Keratinocyte (primary cell): ENCODE data around the genes ZNF432, ZNF836, ZNF578 and ZNF28.

CAGE:
- cytosol, long polyA minus RNA, result no peak
- cytosol, long polyA plus RNA, result no peak
- long polyA plus RNA, result no peak
- nucleus, long polyA minus RNA, result no peak
- nucleus, long polyA plus RNA, result no peak
Observed at GRCh38 chr19:51210732-51211328, 14.1 kb upstream of the CD33 start.

DNA sequence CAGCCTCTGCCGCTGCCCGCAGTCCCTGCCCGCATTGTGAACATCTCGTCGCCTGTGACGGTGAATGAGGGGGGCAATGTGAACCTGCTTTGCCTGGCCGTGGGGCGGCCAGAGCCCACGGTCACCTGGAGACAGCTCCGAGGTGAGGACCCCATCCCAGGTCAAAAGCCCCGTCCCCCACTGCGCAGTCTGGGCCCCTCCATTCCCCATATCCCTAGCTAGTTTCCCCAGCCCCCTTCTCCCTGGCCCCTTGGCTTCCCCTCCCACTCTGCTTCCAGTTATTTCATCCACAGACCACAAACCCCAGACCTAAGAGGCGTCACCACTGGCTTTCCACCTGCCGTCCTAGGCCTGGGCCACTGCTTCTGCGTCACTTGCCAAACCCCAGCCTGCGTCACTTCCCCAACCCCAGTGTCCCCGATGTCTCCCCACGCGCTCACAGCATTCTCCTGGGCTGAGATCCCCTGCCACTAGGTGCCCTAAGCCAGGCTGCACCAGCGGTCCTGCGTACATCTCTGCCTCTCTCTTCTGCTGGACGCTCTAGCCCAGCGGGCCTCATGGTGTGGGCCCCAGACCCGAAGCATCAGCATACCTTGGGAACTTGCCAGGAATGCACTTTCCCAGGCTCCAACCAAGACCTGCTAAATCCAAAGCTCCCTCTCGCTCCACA lies 14.0 kb downstream of the IGLON5 start:
CAGE:
- cytosol, long polyA minus RNA, result no peak
- cytosol, long polyA plus RNA, result no peak
- long polyA plus RNA, result no peak
- nucleus, long polyA minus RNA, result no peak
- nucleus, long polyA plus RNA, result no peak

CAGE:
- cytosol, long polyA minus RNA, result no peak
- cytosol, long polyA plus RNA, result no peak
- long polyA plus RNA, result no peak
- nucleus, long polyA minus RNA, result no peak
- nucleus, long polyA plus RNA, result no peak
Observed at GRCh38 chr19:51361492-51361764, 4.8 kb downstream of the ETFB start.

DNA sequence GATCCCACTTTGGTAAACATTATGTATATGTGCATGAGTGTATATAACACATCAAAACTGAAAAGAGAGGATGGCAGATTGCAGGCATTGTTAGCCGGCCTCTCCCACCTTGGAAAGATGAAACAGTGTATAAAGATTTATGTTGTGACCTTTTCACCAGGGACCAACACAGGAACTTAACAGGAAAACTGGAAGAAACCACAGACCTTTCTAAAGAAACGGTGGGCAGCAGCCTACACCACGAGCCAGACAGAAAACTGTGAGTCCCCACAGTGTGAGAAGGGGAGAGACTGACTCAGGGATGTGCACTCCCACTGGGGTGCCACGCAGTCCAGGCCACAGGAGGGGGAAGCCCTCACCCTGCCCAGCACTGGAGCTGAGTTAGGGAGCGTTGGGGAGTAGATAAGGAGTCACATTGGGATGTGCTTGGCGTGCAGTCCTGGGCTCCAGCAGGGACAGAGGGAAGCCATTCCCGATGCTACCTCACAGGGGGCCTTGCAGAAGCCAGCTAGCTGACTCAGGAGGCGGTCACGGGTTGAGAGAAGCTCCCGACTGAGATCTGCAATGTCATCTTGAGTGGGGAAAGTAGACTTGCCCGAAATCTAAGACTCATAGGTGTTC lies 17.5 kb downstream of the SIGLEC8 start:
CAGE:
- cytosol, long polyA minus RNA, result no peak
- cytosol, long polyA plus RNA, result no peak
- long polyA plus RNA, result no peak
- nucleus, long polyA minus RNA, result no peak
- nucleus, long polyA plus RNA, result no peak

DNA sequence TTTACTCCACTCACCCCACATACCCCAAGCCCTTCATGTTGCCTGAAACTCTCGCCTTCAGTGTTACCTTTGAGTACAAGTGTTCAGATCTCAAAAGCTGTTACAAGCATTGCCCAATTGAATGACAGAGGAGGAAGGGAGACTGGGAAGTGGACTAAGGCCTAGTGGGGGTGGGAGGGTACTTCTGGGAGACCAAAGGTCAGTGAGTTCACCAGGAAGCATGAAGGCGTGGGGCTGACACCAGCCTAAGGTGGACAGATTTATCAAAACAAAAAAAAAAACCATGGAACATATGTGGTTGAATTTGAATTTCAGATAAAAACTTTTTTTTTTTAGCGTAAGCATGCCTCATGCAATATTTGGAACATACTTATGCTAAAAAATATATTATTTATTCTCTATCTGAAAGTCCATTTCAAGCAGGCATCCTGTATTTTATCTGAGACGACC lies 6.2 kb upstream of the SIGLEC12 start:
CAGE:
- cytosol, long polyA minus RNA, result no peak
- cytosol, long polyA plus RNA, result no peak
- long polyA plus RNA, result no peak
- nucleus, long polyA minus RNA, result no peak
- nucleus, long polyA plus RNA, result no peak

CAGE:
- cytosol, long polyA minus RNA, result no peak
- cytosol, long polyA plus RNA, result no peak
- long polyA plus RNA, result no peak
- nucleus, long polyA minus RNA, result no peak
- nucleus, long polyA plus RNA, result no peak
Observed at GRCh38 chr19:51572740-51573677, 1.9 kb downstream of the ZNF175 start.

DNA sequence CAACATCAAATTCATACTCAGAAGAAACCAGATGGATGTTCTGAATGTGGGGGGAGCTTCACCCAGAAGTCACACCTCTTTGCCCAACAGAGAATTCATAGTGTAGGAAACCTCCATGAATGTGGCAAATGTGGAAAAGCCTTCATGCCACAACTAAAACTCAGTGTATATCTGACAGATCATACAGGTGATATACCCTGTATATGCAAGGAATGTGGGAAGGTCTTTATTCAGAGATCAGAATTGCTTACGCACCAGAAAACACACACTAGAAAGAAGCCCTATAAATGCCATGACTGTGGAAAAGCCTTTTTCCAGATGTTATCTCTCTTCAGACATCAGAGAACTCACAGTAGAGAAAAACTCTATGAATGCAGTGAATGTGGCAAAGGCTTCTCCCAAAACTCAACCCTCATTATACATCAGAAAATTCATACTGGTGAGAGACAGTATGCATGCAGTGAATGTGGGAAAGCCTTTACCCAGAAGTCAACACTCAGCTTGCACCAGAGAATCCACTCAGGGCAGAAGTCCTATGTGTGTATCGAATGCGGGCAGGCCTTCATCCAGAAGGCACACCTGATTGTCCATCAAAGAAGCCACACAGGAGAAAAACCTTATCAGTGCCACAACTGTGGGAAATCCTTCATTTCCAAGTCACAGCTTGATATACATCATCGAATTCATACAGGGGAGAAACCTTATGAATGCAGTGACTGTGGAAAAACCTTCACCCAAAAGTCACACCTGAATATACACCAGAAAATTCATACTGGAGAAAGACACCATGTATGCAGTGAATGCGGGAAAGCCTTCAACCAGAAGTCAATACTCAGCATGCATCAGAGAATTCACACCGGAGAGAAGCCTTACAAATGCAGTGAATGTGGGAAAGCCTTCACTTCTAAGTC lies 16.3 kb downstream of the ZNF175 start:
CAGE:
- cytosol, long polyA minus RNA, result no peak
- cytosol, long polyA plus RNA, result no peak
- long polyA plus RNA, result no peak
- nucleus, long polyA minus RNA, result no peak
- nucleus, long polyA plus RNA, result no peak

DNA sequence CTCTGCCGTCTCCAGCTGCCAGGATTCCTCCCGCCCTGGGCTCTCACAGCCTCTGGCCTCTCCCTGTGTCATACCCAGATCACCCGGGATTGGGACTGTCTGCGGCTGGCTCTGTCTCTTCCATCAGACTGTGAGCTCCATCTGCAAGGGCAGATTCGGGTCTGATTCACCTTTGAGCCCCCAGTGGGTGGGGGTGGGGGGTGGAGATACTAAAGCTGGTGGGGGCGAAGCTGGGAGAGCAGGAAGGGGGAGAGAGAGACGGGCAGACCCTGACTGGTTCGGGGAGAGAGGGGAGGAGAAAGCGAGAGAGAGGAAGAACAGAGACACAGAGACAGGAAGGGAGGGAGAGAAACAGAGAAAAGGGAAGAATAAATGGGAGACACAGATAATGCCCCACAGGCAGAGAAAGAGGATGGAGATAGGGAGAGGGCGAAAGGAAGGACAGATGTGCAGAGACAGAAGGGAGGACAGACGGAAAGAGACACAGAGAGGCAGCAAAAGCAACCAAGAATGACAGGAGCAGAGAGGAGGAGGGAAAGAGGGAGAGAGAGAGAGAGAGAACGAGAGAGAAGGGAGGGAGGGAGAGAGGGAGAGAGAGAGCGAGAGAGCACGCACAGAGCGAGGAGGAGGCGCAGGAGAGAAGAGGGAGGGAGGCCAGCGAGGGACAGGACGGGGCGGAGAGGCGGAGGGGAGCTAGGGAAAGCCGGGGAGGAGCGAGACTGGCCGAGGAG lies 4.6 kb upstream of the SPACA6 start:
CAGE:
- cytosol, long polyA minus RNA, result no peak
- cytosol, long polyA plus RNA, result no peak
- long polyA plus RNA, result no peak
- nucleus, long polyA minus RNA, result no peak
- nucleus, long polyA plus RNA, result no peak

DNA sequence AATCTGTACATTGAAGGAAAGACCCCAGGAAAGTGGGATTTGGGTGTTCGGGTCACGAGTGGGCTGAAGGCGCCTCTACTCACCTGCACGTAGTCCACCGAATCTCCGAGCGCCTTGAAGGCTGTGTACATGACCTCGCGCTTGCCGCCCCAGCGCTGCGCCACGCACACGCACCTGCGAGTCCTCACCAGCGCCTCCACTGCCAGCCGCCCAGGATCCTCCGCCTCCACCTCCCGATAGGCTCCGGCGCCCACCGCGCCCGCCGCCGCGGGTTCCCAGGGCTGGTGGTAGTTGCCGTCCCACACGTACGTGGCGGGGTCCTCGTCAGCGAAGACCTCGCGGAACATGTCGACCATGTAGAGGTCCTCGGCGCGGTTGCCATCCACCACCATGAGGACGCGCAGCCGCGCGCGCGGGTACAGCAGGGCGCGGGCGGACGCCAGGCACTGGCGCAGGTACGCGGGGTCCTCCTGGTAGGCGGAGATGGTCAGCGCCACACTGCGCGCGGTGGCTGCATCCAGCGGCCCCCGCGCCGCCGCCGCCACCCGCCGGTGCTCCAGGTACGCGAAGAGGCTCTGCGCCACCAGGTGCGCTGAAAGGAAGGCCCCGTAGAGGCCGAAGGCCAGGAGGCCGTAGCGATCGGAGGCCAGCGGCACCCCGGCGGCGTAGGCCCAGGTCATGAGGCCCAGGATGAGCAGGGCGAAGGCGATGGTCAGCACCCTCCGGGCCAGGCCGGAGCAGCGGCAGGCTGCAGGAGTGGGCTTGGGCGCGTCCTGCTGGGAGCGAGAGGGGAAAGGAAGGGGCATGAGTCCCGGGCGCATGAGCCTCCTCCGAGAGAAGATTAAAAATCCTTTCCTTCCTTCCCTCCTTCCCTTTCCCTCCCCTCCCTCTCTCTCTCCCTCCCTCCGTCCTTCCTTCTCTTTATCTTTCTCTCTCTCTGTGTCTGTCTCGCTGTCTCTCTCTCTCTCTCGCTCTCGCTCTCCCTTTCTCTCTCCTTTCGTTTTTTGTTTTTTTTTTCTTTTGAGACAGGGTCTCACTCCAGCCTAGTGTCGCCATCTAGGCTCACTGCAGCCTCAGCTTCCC lies 4.3 kb downstream of the HAS1 start:
CAGE:
- cytosol, long polyA minus RNA, result no peak
- cytosol, long polyA plus RNA, result no peak
- long polyA plus RNA, result no peak
- nucleus, long polyA minus RNA, result no peak
- nucleus, long polyA plus RNA, result no peak

CAGE:
- cytosol, long polyA minus RNA, result no peak
- cytosol, long polyA plus RNA, result no peak
- long polyA plus RNA, result no peak
- nucleus, long polyA minus RNA, result no peak
- nucleus, long polyA plus RNA, result no peak
Observed at GRCh38 chr19:51798978-51799851, 4.3 kb downstream of the FPR3 start.

DNA sequence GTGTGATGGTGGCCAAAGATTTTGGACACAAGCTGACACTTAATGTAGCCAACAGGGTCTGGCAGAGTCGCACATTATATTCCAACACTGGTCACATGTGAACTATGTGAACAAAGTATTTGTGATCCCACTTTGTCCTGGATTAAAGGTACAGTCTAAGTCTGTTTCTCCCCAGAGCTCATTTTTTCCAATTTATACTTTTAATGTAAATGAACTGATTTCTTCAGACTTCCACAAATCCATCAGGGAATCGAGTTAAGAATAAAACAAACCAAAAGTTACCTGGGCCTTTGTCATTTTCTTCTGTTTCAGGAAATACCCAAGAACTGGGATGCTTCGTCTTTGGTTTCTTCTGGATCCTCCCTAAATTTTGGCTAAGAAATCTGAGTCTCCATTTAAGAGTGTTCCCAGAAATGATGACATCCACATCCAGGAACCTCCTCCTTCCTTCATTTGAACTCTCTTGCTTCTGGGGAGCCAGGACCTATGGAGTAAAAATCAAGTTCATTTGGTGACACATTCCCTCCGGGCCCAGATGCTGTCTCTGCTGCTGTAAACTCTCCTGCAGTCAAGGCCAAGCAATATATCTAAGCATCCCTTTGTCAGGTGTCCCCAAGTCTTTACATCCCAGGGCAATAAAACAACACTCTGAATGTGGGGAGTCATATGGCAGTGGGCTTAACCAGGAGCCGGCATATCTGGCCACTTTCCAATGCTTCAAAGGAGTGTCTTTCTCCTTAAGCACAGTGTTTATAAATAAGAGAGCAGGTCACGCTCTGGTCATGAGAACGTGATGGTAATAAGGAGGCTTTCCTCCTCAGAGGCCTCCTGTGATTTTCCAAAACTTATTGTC lies 4.8 kb downstream of the ZNF649 start:
CAGE:
- cytosol, long polyA minus RNA, result no peak
- cytosol, long polyA plus RNA, result no peak
- long polyA plus RNA, result no peak
- nucleus, long polyA minus RNA, result no peak
- nucleus, long polyA plus RNA, result no peak

CAGE:
- cytosol, long polyA minus RNA, result no peak
- cytosol, long polyA plus RNA, result no peak
- long polyA plus RNA, result no peak
- nucleus, long polyA minus RNA, result no peak
- nucleus, long polyA plus RNA, result no peak
Observed at GRCh38 chr19:52034238-52035157, 6.3 kb upstream of the ZNF614 start.

GRCh38 chr19:52046683-52047352 lies 1.8 kb downstream of the ZNF432 start:
CAGE:
- cytosol, long polyA minus RNA, result no peak
- cytosol, long polyA plus RNA, result no peak
- long polyA plus RNA, result no peak
- nucleus, long polyA minus RNA, result no peak
- nucleus, long polyA plus RNA, result no peak

DNA sequence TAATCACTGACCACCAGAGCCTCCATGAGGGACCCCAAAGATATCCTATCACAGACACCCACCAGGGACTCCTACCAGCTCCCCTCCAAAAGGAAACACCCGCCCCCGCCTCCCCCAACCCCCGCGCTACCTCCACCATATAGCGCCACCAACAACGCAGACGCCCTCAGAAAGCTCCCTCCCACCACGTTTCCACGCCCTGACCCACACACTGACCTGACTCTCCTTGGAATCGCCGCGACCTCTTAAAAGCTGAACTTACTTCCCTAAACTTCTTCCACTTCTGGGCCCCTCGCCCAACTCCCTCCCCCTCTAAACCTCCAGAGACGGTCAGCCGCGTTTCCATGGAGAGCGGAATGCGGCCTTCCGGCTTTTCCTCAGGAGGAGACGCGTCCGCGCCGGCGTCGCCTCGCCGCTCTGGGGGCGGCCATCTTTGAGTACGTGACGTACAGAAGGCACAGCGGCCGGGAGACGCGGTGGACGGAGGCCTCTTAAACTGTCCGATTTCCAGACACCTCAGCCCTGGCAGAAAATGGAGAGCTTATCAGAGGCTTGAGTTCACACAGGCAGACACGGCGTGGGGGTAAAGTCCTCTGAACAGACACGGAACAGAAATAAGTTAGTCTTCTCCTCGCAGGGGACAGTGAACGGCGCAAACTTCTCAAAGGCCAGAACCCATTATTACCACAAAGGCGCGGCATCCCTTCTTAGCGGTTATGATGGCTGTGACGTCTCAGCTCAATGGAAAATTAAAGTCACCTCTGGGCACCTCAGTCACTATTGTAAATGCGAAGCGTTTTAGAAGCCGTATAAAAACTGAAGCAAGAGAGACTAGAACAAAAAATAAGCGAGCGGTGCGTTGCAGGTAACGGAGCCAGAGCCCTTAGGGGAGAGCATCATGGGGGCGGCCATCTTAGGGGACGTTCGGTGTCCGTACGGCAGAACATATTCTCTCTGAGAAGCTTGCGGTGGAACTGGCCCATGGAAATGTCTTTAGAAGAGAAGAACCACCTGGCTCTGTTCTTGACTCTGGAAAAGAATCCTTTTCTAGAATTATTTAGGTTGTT lies at the start of gene ZNF432:
Gene ZNF432, minus strand, starts transcription at position 360 of the 1,067 bp plus-strand sequence.
CAGE:
- cytosol, long polyA minus RNA, result start-site peak on the minus strand centred at position 361 of the sequence, 37 bp wide, 14 reads
- cytosol, long polyA plus RNA, result no peak
- long polyA plus RNA, result no peak
- nucleus, long polyA minus RNA, result no peak
- nucleus, long polyA plus RNA, result no peak

DNA sequence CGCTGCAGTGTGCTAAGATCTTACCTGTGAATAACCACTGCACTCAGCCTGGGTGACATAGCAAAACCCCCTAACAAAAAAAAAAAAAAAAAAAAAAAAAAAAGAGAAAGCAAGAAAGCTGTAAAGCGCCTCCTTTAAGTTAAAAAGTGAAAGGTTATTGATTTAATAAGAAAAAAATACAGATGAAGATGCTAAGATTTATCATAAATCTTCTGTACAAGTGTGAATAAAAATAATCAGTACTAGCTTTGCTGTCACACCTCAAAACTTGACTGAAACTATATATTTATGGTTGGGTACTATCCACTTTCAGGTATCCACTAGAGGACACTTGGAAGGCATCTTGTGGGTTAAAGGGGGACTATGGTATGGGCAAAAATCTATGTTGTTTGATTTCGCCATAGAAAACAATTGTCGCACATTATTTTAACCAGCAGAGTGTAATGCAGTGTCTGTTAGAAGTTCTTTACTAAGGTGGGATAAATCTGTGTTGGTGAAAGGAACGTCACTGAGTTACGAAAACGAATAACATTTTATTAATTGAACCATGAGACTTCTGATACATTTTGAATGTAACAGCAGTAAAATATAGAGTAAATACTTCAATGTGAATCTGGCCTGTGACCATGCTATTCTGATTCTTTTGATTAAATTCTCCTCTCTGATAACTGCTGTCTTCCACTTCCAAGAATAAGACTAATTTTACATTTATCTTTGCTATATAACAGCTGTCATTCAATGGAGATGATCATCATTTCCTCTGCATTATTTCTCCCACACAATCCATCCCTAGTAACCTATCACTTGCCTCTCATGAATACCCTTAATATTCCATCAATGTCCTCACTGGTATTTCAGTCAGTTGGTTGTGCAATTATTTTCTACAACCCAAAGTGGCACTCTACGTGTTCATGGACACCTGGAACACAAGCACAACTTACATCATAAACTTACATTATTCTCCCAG lies 16.3 kb upstream of the ZNF841 start:
CAGE:
- cytosol, long polyA minus RNA, result no peak
- cytosol, long polyA plus RNA, result no peak
- long polyA plus RNA, result no peak
- nucleus, long polyA minus RNA, result no peak
- nucleus, long polyA plus RNA, result no peak

DNA sequence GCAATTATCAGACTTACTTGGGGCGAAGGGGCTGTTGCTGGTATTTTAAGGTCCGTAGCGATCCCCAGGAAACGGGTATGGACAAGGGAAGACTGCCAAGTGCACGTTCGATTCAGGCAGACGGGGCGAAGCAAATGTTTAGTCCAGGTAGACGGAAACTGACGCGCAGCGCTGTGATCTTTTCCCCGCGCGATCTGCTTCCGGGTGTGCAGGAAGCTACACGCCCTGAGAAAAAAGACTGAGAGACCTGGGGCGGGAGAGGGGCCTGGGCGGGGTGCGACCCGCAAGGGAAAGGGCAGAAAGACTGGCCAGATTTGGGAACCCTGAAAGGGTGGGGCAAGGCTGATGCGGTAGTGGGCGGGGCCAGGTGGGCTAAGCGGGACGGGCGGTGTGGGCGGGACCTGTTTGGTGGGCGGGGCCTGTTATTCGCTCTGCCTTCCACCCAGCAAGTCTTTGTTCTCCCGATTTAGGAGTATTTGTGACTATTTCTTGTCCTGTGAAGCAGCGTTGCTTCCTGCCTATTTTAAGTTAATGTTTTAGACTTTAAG lies at the start of gene ZNF836:
Gene ZNF836, minus strand, starts transcription at position 303 of the 548 bp plus-strand sequence.
CAGE:
- cytosol, long polyA minus RNA, result start-site peak on the minus strand centred at position 192 of the sequence, 33 bp wide, 10 reads
- cytosol, long polyA plus RNA, result no peak
- long polyA plus RNA, result start-site peak on the minus strand centred at position 242 of the sequence, 215 bp wide, 23 and 23 reads in 2 replicates
- nucleus, long polyA minus RNA, result start-site peak on the minus strand centred at position 169 of the sequence, 68 bp wide, 30 reads
- nucleus, long polyA plus RNA, result start-site peak on the minus strand centred at position 158 of the sequence, 36 bp wide, 33 and 26 reads in 2 replicates

DNA sequence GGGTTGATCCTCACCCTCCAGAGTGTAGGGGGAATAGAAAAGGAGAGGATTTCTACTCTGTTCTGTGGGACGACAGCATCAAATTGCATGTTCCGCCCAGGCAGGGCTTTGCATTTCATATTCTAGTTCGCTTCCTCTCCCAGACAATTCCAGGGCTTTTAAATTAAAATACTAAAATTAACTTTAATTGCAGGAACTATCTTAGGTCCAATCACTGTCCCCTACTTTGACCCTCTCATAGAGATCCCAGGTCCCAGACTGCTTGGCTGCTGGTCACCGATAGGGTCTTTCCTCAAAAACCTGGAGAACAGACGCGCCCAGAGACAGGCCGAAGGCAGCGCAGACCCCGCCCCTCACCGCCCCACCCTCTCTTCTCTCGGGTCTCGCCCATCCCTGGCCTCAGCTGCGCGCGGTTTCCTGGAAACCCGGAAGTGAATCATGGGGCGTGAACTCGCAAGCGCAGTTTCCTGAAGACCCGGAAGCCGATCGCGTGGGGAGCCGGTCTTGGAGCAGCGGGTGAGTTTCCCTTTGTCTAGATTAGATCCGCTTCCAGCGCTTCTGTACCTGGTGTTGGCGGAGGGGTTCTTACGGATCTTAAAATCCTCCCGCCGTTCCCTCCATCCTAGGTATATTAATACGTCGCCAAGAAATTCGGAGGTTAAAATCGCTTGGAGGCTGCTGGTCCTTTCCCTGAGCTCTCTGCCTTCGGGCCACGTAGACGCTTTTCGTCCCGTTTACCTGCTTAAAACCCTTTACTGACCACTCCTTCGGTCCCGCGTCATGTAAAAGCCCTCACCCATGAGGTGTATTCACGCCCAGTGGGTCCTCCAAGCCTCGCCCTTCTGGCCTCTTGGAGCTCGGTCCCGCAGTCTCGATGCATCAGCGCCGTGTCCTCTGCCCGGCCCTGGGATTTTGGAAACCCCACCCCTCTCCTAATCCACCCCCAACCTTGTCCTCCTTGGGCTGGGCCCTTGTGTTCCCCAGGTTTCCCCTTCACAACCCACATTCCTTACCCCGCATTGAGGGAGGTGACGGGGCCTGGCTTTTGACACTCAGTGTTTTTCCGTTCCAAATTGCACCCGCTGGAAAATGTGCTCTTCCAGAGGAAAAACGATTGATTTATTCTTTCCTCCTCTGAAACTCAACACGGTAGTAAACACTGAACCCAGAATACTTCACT lies at the start of gene ZNF578:
Gene ZNF578, plus strand, starts transcription at position 462 of the 1,180 bp plus-strand sequence.
CAGE:
- cytosol, long polyA minus RNA, result no peak
- cytosol, long polyA plus RNA, result no peak
- long polyA plus RNA, result no peak
- nucleus, long polyA minus RNA, result no peak
- nucleus, long polyA plus RNA, result no peak

DNA sequence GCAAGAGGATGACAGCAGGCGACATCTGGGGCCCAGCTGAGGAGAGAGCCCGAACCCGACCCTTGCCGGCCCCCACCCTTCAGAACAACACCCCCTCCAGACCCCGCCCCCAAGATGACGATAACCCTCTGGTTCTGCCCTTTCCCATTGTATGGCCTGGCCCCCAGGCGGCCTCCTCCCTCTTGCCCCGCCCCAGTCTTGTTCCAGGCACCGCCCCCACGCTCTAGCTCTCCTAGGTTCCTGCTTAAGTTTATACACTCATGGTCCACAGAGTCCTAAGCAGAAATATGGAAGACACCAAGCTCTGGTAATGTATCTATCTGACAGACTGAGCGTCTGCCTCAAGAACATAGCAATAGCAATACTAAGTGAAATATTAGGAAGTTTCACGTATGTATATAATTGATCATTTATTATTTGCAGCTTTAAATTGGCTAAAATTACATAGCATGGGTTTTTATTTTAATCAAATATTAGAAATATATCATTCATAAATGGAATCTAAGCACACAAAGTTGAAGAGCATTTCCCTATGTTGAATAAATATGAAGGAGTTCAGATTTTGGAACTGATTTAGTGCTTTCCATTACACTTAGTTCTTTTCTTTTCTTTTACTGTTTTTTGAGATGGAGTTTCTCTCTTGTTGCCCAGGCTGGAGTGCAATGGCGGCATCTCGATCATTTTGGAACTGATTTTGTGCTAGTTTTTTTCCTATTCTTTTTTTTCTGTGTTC lies 49.2 kb downstream of the ENSG00000269825 start:
CAGE:
- cytosol, long polyA minus RNA, result no peak
- cytosol, long polyA plus RNA, result no peak
- long polyA plus RNA, result no peak
- nucleus, long polyA minus RNA, result no peak
- nucleus, long polyA plus RNA, result no peak

CAGE:
- cytosol, long polyA minus RNA, result no peak
- cytosol, long polyA plus RNA, result no peak
- long polyA plus RNA, result start-site peak on the minus strand at chr19:52821628-52821645, 71 and 101 reads in 2 replicates
- nucleus, long polyA minus RNA, result no peak
- nucleus, long polyA plus RNA, result no peak
Observed at GRCh38 chr19:52820816-52821968, at the start of gene ZNF28. TSS of gene ZNF28 (minus strand) at chr19:52821633.

CAGE:
- cytosol, long polyA minus RNA, result no peak
- cytosol, long polyA plus RNA, result no peak
- long polyA plus RNA, result no peak
- nucleus, long polyA minus RNA, result no peak
- nucleus, long polyA plus RNA, result no peak
Observed at GRCh38 chr19:52892937-52893451, 4.4 kb downstream of the ZNF320 start.